HepG2 (cell line): ENCODE results near the genes ADORA3, WNT2B and TAFA3.

GRCh38 chr1:110772191-110772627 is 97.5 kb upstream of the KCNA3 start:
- RRBS, 2 experiments: no CpG with 5 or more reads among the region's 1 CpG
CAGE:
- cytosol, long polyA minus RNA: no peak
- cytosol, long polyA plus RNA: no peak
- long polyA plus RNA: no peak
- nucleus, long polyA minus RNA: no peak
- nucleus, long polyA plus RNA: no peak

DNA sequence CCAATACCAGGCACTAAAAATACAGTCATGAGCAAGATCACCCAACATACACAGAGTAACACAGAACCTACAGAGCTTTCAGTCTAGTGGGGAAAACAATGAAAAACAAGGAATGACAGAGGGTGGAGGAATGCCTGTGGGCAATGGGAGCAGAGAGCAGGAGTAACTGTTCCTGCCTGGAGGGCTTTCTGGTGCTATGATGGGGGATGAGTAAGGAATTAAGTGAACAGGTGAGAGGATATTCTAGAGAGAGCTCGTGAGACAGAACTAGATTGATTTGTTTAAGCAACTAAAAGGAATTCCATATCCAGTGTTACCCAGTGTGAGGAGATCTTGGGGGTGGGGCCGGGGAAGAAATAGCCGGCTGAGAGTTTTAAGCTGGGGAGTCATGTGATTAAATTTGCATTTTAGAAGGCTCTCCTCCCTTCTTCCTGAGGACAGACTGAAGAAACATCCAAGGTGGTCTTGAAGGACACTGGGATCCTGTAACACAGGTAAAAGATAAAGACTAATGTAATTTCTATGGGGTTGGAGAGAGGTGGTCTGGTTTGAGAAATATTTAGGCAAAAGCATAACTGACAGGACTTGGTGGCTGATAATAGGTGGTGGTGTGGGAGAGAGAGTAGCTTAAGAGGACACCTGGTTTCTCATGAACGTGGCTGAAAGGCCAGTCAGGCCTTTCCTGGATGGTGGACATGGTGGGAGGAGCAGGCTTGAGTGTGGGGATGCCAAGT is 2.0 kb upstream of the CD53 start:
- RRBS, 2 experiments: no CpG with 5 or more reads among the region's 4 CpGs
CAGE:
- cytosol, long polyA minus RNA: no peak
- cytosol, long polyA plus RNA: no peak
- long polyA plus RNA: no peak
- nucleus, long polyA minus RNA: no peak
- nucleus, long polyA plus RNA: no peak

- RRBS, 2 experiments: no CpG with 5 or more reads among the region's 6 CpGs
CAGE:
- cytosol, long polyA minus RNA: no peak
- cytosol, long polyA plus RNA: no peak
- long polyA plus RNA: no peak
- nucleus, long polyA minus RNA: no peak
- nucleus, long polyA plus RNA: no peak
These were observed 24.6 kb downstream of the CD53 start for GRCh38 chr1:110897383-110898085.

- RRBS, 2 experiments: no CpG with 5 or more reads among the region's 6 CpGs
CAGE:
- cytosol, long polyA minus RNA: no peak
- cytosol, long polyA plus RNA: no peak
- long polyA plus RNA: no peak
- nucleus, long polyA minus RNA: no peak
- nucleus, long polyA plus RNA: no peak
These were observed 11.8 kb downstream of the DRAM2 start for GRCh38 chr1:111127734-111128895.

GRCh38 chr1:111147365-111148305 is 7.6 kb downstream of the CEPT1 start:
- RRBS, 2 experiments: no CpG with 5 or more reads among the region's 9 CpGs
CAGE:
- cytosol, long polyA minus RNA: no peak
- cytosol, long polyA plus RNA: no peak
- long polyA plus RNA: no peak
- nucleus, long polyA minus RNA: no peak
- nucleus, long polyA plus RNA: no peak

DNA sequence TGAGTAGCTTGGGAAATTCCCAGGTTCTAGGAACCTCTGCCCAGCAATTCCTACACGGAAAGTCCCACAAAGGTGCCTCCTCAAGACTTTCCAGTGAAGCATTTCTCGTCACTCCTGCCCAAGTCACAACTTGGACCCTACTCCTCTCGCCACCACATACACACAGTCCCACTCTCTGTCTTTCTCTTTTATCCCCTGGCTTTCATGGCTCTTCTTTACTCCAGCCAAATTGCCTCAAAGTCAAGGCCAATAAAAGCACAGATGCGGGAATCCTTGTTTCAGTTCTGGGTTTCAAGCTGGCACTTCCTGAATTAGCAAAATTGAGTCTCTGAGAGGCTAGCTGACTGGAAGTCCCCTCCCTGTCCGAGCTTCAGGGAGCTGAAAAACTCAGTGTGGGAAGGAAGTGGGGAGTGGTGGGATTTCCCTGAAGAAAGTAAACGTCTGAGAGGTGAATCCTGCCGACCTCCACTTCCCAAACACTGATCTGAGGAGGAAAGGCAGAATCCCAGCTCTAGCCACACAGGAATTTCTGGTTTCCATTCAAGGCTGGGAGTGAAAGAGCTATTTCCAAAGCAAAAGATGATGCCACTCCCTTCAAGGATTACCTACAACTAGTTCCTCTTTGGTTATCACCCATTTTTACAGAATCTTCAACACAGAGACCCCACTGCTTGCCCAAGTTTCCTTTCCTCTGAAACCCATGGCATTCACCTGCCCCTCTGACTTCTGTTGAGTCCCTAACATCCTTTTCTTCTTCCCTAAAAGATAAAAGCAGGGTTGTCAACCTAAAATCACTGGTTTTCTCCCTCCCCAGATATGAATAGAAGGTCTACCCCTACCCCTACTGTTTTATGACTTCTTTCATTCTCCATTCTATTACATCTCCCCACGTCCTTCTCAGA is 7.3 kb downstream of the DENND2D start:
- RRBS, 2 experiments: no CpG with 5 or more reads among the region's 8 CpGs
CAGE:
- cytosol, long polyA minus RNA: no peak
- cytosol, long polyA plus RNA: no peak
- long polyA plus RNA: no peak
- nucleus, long polyA minus RNA: no peak
- nucleus, long polyA plus RNA: no peak

GRCh38 chr1:111503125-111504268 is at the start of gene ADORA3:
TSS of gene ADORA3 (minus strand) at chr1:111503633.
- RRBS, 2 experiments: no CpG with 5 or more reads among the region's 14 CpGs
CAGE:
- cytosol, long polyA minus RNA: no peak
- cytosol, long polyA plus RNA: no peak
- long polyA plus RNA: no peak
- nucleus, long polyA minus RNA: no peak
- nucleus, long polyA plus RNA: no peak

GRCh38 chr1:111603823-111604436 is 15.7 kb upstream of the RAP1A start:
- RRBS, 2 experiments: no CpG with 5 or more reads among the region's 4 CpGs
CAGE:
- cytosol, long polyA minus RNA: no peak
- cytosol, long polyA plus RNA: no peak
- long polyA plus RNA: no peak
- nucleus, long polyA minus RNA: no peak
- nucleus, long polyA plus RNA: no peak

- RRBS, 2 experiments: no CpG with 5 or more reads among the region's 10 CpGs
CAGE:
- cytosol, long polyA minus RNA: no peak
- cytosol, long polyA plus RNA: no peak
- long polyA plus RNA: no peak
- nucleus, long polyA minus RNA: no peak
- nucleus, long polyA plus RNA: no peak
These were observed 18.9 kb downstream of the INKA2 start for GRCh38 chr1:111719976-111720925.

- RRBS, 2 experiments: no CpG with 5 or more reads among the region's 14 CpGs
CAGE:
- cytosol, long polyA minus RNA: no peak
- cytosol, long polyA plus RNA: no peak
- long polyA plus RNA: no peak
- nucleus, long polyA minus RNA: no peak
- nucleus, long polyA plus RNA: no peak
These were observed 5.6 kb downstream of the INKA2 start for GRCh38 chr1:111733225-111734329.

- RRBS, 2 experiments: 44 to 50% methylated on average over 18 to 19 of the region's 63 CpGs
CAGE:
- cytosol, long polyA minus RNA: no peak
- cytosol, long polyA plus RNA: no peak
- long polyA plus RNA: no peak
- nucleus, long polyA minus RNA: no peak
- nucleus, long polyA plus RNA: no peak
These were observed 1.1 kb upstream of the INKA2 start for GRCh38 chr1:111740086-111740959.

DNA sequence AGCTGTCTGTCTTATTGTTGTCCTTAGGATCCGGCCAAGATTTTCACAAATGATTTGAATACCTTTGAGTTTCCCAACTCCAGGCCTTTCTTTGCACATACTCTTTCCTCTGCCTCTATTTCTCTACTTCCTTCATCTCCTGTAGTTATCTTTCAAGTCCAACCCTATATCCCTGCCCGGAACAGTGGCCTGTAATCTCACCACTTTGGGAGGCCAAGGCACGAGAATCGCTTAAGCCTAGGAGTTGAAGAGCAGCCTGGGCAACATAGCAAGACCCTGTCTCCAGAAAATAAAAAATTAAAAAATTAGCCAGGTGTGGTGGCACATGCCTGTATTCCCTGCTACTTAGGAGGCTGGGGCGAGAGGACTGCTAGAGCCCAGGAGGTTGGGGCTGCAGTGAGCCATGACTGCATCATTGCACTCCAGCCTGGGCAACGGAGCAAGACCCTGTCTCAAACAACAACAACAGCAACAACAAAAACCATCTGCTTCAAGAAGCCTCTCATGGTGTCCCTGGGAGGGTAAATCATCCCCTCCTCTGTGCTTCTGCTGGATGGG is 34.4 kb downstream of the KCND3 start:
- RRBS, 2 experiments: no CpG with 5 or more reads among the region's 6 CpGs
CAGE:
- cytosol, long polyA minus RNA: no peak
- cytosol, long polyA plus RNA: no peak
- long polyA plus RNA: no peak
- nucleus, long polyA minus RNA: no peak
- nucleus, long polyA plus RNA: no peak

- RRBS, 2 experiments: no CpG with 5 or more reads among the region's 2 CpGs
CAGE:
- cytosol, long polyA minus RNA: no peak
- cytosol, long polyA plus RNA: no peak
- long polyA plus RNA: no peak
- nucleus, long polyA minus RNA: no peak
- nucleus, long polyA plus RNA: no peak
These were observed 15.6 kb downstream of the KCND3 start for GRCh38 chr1:111973915-111974272.

- RRBS, 2 experiments: no CpG with 5 or more reads among the region's 2 CpGs
CAGE:
- cytosol, long polyA minus RNA: no peak
- cytosol, long polyA plus RNA: no peak
- long polyA plus RNA: no peak
- nucleus, long polyA minus RNA: no peak
- nucleus, long polyA plus RNA: no peak
These were observed 35.1 kb downstream of the CTTNBP2NL start for GRCh38 chr1:112430987-112431577.

- RRBS, 2 experiments: 20% methylated on average over 49 of the region's 120 CpGs
CAGE:
- cytosol, long polyA minus RNA: no peak
- cytosol, long polyA plus RNA: no peak
- long polyA plus RNA: no peak
- nucleus, long polyA minus RNA: no peak
- nucleus, long polyA plus RNA: no peak
These were observed at the start of gene WNT2B for GRCh38 chr1:112508589-112509681. TSS of gene WNT2B (plus strand) at chr1:112508965.

DNA sequence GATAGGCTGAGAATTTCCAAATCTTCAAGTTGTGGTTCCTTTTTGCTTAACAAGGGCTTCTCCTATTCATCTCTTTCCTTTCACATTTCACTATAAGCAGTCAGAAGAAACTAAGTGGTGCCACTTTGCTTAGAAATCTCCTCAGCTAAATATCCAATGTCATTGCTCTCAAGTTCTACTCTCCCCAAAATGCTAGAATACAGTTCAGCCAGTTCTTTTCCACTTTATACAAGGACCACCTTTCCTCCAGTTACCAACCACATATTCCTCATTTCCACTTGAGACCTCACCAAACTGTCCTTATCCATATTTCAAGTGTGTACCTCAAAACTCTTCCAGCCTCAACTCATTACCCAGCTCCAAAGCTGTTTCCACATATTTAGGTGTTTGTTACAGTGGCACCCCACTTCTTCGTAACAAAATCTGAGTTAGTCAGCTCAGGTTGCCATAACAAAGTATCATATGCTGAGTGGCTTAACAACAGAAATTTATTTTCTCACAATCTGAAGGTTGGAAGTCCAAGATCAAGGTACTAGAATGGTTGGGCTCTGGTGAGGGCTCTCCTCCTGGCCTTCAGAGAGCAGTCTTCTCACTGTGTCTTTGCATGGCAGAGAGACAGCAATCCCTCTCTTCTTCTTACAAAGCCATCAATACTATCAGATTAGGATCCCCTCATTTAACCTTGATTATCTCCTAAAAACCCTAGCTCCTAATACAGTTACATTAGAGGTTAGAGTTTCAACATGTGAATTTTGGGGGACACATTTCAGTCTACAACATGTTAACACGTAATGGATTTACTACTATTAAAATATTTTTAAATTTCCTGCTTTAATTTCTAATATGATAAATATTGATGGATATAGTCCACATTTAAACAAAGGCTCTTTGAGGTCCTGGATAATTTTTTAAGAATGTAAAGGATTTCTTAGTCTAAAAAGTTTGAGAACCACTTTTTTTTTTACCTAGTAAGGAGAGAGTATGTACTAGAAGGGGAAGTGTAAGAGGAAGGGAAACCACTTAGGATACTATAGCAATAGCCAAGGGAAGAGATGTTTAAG is 12.4 kb downstream of the ST7L start:
- RRBS, 2 experiments: no CpG with 5 or more reads among the region's 2 CpGs
CAGE:
- cytosol, long polyA minus RNA: no peak
- cytosol, long polyA plus RNA: no peak
- long polyA plus RNA: no peak
- nucleus, long polyA minus RNA: start-site peak on the minus strand centred at position 313 of the sequence, 181 bp wide, 9 reads; start-site peak on the minus strand centred at position 777 of the sequence, 164 bp wide, 9 reads
- nucleus, long polyA plus RNA: no peak

DNA sequence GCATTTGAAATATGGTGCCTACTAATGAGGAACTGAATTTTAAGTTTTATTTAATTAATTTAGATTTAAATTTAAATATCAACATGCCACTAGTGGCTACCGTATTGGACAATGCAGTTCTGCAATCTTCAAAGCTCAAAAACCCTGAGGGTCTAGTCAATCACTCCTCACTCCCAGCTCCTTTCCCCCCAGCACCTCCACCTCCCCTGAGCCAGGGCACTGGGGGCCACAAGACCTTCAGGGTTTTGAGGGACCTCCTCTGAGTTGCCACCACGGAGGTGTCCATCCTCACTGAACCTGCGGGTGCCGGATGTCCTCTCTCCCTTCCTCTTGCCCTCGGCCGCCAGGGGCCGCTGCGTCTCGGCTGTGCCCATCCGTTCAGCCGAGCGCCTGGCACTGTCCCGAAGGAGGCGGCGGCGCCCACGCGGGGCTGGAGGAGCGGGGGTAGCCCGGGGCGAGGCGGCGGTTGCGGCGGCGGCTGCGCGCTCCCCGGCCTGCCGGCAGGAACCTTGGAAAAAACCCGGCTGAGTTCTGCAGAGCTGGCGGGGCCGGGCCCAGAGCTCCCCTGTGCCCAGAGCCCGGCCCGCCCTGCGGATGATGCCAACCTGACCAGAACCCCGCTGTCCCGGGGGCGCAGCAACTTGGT is at the start of gene TAFA3:
Gene TAFA3 (plus strand): TSS at position 396 of the 646 bp plus-strand sequence.
- RRBS, 2 experiments: 16 to 21% methylated on average over 16 of the region's 39 CpGs
CAGE:
- cytosol, long polyA minus RNA: no peak
- cytosol, long polyA plus RNA: no peak
- long polyA plus RNA: no peak
- nucleus, long polyA minus RNA: no peak
- nucleus, long polyA plus RNA: no peak

DNA sequence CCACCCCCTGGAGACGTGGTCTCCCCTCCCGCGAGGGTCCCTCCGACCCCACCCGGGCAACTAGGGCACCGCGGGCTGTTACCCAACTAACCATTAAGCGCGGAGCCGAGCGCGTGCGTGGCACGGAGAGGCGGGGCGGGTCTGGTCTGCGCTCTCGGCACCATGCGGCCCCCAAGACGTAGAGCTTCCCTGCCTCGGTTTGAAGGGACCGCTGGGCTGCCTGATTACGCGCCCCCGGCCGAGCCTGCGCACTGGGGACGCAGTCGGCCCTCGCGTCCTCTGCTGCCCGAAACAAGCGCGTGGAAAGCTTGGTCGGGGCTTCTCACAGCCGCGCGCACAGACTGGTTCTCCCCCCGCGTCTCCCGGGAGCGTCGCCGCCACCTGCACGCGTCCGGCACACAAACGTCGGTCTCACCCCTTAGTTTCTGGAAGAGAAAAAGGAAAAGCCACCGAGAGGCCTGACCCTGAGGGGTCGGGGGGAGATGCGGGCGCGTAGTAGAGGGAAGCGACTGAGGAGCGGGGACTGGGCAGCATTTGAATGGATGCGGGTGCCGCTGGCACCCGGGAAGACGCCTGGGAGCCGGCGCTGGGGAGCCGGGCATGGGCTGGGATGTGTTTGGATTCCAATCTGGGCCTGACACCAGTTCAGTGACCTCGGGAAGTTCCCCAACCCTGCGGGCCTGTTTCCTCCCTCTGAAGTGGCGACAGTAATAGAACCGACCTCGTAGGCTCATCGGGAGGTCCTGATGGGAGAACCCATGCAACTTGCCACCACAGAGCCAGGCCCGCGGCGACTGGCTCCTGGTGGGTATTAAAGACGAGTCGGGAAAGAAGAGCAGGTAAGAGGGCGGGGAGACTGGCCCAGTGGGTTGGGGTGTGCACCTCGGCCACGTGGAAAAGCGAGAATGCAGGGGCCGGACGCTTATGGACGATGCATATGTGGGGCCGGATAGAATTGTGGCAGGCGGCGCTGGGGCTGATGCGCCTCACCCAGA is 106.1 kb downstream of the SLC16A1 start:
- RRBS, 2 experiments: no CpG with 5 or more reads among the region's 85 CpGs
CAGE:
- cytosol, long polyA minus RNA: no peak
- cytosol, long polyA plus RNA: no peak
- long polyA plus RNA: no peak
- nucleus, long polyA minus RNA: no peak
- nucleus, long polyA plus RNA: no peak

- RRBS, 2 experiments: no CpG with 5 or more reads among the region's 15 CpGs
CAGE:
- cytosol, long polyA minus RNA: no peak
- cytosol, long polyA plus RNA: no peak
- long polyA plus RNA: no peak
- nucleus, long polyA minus RNA: no peak
- nucleus, long polyA plus RNA: no peak
These were observed 103.8 kb downstream of the SLC16A1 start for GRCh38 chr1:112852149-112852669.

DNA sequence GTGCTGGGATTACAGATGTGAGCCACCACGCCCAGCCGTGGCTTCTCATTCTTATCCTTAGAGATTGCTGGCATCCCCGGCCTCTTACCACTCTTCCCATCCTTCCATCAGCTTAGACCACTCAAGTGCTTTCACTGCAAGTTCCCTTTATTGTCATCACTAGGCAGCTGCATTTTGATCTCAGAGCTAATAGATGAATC is 88.6 kb downstream of the SLC16A1 start:
- RRBS, 2 experiments: no CpG with 5 or more reads among the region's 3 CpGs
CAGE:
- cytosol, long polyA minus RNA: no peak
- cytosol, long polyA plus RNA: no peak
- long polyA plus RNA: no peak
- nucleus, long polyA minus RNA: no peak
- nucleus, long polyA plus RNA: no peak